Mononuclear cell (primary cell): ENCODE data around the gene TNFSF18.

- RRBS, result no CpG with 5 or more reads among the region's 6 CpGs
Measured at GRCh38 chr1:171107563-171108211, 17.0 kb downstream of the FMO3 start.

- RRBS, result no CpG with 5 or more reads among the region's 2 CpGs
Measured at GRCh38 chr1:171187233-171187451, 2.0 kb downstream of the FMO2 start.

GRCh38 chr1:171219332-171220534 is 28.6 kb upstream of the FMO1 start:
- RRBS, result no CpG with 5 or more reads among the region's 5 CpGs

GRCh38 chr1:171257691-171258311 is 9.5 kb downstream of the FMO1 start:
- RRBS, result no CpG with 5 or more reads among the region's 8 CpGs

GRCh38 chr1:171321581-171322206 is 7.7 kb downstream of the FMO4 start:
- RRBS, result no CpG with 5 or more reads among the region's 4 CpGs

GRCh38 chr1:171373459-171374211 is 59.7 kb downstream of the FMO4 start:
- RRBS, result no CpG with 5 or more reads among the region's 33 CpGs

DNA sequence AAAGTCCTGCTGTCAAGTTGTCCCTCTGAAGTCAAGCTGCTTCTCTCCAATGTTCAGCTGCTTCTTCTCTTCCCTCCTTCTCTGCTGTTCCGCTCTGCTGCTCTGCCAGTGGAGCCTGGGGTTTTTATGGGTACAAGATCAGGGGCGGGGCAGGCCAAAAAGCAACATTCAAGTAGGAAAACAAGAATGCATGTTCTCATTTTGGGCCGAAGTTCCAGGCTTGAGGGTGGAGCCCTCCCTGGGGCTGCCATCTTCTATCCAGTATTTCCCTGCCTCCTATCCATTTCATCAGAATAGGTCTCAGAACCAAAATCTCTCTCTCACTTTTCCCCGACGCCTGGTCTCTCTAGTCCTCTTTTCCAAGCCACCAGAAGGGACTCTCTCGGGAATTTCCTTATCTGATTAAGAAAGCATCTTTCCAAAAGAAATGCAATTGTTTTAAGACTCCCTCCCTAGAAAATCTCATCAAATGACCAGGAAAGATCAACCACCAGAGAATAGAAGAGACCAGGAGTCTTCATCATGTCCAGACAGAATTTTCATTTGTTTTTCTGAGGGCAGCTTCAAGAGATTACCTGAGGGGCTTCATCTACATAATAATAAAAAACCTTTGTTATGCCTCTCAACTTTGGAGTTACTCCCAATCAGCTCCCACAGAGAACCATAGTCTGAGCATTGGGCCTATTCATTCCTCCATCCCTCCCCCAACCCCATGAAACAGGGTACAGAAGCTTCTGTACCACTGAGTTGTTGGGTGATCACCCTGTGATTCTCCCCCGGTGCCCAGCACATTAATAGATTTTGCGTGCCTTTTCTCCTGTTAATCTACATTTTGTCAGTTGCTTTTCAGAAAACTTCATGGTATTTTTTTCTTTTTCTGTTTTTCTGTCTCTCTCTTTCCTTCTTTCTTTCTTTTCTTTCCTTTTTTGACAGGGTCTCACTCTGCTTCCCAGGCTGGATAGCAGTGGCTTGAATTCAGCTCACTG is 53.5 kb upstream of the PRRC2C start:
- RRBS, result no CpG with 5 or more reads among the region's 8 CpGs

GRCh38 chr1:171521920-171522229 is 36.5 kb downstream of the PRRC2C start:
- RRBS, result no CpG with 5 or more reads among the region's 1 CpG

- RRBS, result no CpG with 5 or more reads among the region's 11 CpGs
Measured at GRCh38 chr1:171540067-171540923, 55.0 kb downstream of the PRRC2C start.

DNA sequence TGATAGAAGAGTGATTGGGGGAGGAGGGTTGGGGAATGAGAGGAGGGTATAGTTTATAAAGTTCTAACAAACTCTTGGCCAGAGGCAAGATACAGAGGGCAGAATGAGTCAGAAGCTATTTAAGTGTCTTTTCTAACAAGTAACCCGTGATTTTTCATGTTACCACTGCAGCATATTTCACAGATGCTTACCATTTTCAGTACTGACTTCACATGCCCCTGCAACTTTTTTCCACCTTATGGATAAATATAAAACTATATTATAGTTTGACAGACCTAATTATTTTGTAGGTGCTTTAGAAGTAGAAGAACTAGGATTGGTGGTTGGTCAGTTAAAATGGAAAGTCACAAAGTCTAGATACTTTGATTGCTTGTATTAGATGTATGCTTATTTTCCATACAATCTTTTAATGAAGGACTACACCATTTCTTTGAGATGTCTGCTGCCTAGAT is 26.5 kb upstream of the MYOCOS start:
- RRBS, result no CpG with 5 or more reads among the region's 1 CpG

DNA sequence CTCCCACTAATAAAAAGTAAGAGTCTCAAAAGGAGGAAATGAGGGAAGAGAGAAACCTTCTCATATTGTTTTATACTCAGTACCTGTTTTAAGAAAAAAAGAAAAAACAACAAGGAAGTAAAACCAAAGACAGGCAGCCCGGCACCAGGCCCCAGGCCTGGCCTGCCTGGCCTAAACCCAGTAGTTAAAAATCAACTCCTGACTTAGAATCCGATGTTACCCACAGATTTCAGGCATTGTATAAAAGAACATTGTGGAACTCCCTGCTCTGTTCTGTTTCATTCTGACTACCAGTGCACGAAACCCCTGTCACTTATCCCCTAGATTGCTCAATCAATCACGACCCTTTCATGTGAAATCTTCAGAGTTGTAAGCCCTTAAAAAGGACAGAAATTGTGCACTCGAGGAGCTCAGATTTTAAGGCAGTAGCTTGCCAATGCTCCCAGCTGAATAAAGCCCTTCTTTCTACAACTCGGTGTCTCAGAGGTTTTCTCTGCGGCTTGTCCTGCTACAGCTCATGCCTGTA is 15.7 kb upstream of the MYOCOS start:
- RRBS, result no CpG with 5 or more reads among the region's 7 CpGs

DNA sequence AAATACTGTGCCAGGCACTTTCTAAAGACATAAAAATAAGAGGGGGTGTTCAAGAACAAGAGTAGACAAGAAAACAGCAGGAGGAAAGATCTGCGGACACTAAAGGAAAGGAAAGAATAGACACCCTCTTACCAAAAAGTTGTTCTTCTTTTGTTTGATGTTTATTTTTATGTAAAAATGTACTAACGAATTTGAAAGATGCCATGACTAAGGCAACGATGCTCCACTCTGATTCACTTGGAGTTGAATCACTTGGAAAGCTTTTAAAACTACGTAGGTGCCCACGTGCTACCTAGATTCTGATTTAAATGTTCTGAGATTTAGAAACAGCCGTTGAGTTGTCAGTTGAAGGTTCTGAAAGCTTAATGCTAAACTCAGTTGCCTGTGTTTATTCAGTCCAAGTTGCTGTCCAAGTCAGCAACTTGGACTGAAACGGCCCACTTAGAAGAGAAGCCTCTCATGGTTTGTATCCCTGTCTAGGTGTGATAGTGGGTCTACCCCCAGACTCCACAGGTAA is 1.2 kb upstream of the VAMP4 start:
- RRBS, result no CpG with 5 or more reads among the region's 7 CpGs

DNA sequence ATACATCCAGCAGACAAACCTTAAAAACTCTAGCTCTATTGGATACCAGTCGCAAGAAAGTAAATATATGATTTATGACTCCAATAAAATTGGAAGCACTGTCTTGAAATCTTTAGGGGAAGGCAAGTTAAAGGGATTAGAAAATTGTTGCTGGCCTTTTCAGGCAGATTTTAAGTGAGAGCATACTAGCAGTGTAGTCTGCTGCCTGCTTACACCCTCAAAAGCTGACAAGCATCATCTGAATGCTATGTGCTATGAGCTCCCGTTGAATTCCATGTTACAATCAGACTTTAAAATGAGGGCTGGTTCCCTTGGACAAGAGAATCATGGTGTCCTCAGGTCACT is 271.2 kb upstream of the C1orf105 start:
- RRBS, result no CpG with 5 or more reads among the region's 2 CpGs

GRCh38 chr1:172343804-172344162 is 76.7 kb upstream of the C1orf105 start:
- RRBS, result no CpG with 5 or more reads among the region's 5 CpGs

GRCh38 chr1:172448830-172449779 is 5.2 kb upstream of the PIGC start:
- RRBS, result no CpG with 5 or more reads among the region's 12 CpGs

GRCh38 chr1:172557063-172557999 is 24.4 kb downstream of the SUCO start:
- RRBS, result no CpG with 5 or more reads among the region's 3 CpGs

DNA sequence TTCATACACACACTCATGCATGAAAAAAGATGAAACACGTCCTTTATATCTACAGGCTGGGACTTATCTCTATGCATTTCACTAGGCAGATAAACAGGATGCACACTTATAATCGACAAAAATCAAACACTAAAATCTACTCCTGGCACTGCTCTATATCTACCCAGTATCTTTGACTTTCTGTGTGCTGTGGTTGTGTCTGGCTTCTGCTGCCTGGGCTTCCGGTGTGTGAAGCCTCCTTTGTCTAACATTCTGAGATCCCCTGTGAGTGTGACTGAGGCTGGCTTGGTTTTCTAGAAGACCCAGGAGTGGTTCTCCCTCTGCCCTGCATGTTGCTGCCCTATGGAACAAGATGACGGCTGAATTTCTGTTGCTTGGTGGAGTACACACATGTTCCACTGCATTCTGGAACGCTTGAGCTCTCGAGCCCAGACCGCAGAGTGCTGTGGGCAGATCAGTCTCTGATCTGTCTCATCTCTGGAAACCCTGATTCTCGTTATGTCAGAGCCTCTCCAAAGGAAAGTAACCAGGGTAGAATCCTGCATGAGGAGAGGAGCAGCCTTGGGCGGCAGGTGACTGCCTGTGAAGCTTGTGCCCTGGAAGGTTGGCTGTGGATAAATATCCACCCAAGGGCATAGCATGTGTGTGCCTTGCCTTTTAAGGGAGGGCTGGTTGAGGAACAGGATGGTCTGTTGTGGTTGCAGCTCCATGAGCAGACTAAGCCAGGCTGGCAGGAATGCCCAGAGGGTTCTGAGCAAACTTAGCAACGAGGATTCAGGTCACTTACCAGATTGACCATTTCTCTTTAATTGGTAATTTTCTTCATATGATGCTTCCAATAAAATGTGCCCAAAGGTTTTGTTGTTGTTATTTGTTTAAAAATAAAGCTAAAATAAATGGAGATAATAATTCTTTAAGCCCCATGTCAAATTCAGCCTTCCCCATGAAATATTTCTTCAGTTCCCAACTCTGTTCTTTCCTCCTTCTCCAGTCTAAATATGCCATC is 19.5 kb upstream of the FASLG start:
- RRBS, result no CpG with 5 or more reads among the region's 10 CpGs

DNA sequence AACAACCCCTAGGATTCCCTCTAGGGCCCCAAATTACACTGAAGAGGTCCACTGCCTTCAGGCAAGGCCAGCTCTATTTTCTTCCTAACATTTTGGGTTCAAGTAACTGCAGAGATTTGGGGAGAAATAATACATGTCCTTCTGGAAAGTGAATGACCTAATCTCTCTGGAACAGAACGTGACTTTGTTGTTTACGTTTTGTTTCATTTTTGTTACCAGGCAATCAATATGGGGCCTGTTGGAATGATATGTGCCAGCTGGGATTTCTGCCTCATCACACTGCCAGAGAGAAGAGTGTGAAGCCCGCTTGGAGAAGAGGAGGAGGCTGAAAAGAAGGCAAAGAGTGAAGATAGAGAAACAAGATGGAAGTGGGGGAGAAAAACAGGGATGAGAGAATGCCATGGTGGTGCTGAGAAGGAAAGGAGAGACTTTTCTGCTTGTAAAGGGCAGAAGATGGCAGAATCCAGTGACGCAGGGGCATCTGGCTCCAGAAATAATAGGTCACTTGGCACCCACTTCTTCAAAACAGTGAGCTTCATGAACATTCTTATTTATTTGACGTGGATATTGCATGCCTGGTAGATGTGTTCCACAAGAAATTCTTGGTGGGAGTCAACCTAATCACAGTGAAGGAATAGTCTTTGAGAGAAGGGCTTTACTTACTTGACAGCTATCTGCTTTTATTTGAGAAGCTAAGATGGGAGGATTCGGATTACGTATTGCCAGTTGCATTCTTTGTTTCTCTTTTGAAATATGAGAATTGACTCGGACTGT is 116.9 kb downstream of the FASLG start:
- RRBS, result no CpG with 5 or more reads among the region's 8 CpGs

GRCh38 chr1:173050765-173051086 is at the start of gene TNFSF18:
TNFSF18 (minus strand) TSS chr1:173050941.
- RRBS, result no CpG with 5 or more reads among the region's 1 CpG